SK-MEL-5 (cell line): ENCODE measurements around a stretch of chr2.

DNA sequence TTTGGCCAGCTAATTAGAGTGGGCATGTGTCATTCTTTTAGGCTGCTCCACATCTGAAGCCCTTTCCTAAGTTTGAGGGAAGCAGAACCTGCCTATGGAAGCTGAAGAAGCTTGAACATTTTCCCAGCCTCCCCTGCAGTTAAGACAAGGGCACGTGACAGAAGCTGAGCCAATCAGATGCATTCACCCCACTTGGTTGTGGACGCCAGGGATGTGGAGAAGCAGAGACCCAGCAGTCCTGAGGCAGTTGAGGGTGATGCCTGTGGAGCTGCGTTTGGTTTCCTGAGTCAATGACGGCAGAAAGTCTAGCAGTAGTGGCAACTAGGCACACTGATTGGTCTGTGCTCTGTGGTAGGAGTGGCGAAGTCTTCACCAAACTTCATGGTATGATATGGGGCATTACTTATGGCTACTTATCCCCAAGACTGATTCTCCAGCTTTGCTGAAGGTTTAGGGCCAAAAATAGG is 26.0 kb upstream of the CERS6 start:
RAMPAGE:
- cytosol, long total RNA = no peak
- long total RNA = no peak
- nucleus, long total RNA = no peak

DNA sequence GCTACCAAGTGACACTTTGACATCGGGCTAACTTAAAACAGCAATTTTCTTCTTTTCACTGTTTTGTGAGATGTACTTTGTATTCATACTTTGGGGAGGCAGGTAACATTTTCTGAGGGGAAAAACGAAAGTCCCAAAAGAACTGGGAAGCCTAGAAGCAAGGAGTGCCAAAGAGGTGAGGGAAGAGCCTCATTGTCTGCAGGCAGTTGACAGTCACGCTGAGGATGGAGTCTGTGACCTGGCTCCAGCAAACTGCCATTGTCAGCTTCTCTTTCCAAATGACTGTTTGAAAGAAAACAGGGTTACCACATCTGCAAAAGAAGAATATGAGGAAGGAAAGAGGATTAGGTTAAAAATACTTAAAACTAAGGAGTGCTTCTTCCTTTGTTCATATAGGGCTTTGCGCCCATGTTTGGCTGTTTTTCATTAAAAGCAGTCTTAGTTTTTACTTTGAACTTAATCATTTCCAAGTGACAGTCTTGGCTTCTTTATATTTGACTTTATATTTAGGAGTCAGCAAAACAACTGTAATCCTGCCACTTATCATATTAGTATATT is 34.9 kb downstream of the CERS6 start:
RAMPAGE:
- cytosol, long total RNA = no peak
- long total RNA = no peak
- nucleus, long total RNA = no peak

DNA sequence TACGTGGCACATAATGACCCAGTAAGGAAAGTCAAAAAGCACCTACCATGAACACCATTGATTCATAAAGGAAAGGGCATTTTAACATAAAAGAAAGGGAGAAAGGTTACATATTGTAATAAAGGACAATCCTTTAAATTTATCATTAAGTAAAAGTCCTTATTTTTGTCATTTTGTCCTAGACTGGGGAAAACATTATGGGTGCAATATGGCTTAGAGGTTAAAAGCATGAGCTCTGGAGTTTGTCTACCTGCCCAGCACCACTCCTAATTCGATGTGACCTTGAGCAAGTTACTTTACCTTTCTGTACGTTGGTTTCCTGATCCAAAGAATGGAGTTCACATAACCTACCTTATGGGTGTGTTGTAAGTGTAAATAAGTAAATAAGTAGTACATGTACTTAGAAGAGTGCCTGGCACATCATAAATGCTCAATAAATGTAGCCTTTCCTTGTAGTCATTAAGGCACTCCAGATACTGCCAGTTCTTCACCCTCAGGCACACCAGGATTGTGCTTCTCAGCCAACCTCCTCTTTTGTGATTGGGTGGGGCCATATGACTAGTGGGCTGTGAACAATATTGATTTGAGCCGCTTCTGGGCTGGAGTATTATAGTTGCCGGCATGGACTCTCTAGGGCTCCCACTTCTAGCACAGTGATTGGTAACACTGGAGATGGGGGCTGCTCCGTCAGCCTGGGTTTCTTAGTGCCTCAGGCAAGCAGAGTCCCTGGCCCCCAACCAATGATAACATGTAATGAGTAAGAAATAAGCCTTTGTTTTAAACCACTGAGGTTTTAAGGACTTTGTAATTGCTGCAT is 101.8 kb upstream of the NOSTRIN start:
RAMPAGE:
- cytosol, long total RNA = no peak
- long total RNA = no peak
- nucleus, long total RNA = no peak

DNA sequence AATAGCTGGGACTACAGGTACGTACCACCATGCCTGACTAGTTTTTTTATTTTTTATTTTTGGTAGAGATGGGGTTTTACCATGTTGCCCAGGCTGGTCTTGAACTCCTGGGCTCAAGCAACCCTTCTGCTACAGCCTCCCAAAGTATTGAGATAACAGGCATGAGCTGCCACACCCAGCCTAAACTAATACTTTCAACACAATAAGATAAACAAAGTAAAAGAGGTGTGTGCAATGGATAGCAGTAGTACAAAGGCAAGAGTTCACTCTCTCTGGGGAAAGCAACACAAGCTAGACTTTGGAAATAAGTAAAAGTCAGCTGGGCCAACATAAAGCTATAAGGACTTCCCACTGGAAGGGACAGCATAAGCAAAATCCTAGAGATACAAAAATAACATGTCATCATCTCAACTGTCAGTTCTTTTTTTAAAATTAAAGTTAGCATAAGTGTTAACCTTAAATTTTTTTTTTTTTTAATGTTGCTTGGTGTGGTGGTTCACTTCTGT is 5.2 kb upstream of the NOSTRIN start:
RAMPAGE:
- cytosol, long total RNA = no peak
- long total RNA = no peak
- nucleus, long total RNA = no peak

DNA sequence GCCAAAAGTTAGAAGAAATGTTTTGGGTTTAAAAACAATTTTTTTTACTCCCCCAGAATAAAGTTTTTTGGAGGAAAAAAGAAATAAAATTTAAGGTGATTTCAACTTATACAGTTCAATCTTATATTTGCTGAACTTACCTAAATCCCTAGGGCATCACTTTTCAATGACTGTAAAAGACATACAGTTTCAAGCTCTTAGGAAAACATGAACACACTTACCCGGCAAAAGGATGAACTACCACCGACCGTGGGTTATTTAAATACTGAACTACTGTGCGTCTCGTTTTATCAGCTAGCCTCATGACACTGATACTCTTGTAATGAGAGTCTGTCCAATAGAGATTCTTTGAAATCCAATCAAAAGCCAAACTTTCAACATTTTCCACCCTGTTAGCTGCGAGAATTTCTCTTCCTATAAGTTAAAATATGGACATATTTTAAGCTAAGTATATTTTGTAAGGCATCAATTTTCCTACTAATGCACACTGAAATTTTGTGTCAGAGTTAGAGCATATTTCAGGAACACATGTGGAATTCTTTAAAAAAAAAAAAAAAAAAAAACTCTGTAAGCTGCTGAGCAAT is 103.4 kb downstream of the LRP2 start:
RAMPAGE:
- cytosol, long total RNA = no peak
- long total RNA = no peak
- nucleus, long total RNA = no peak

RAMPAGE:
- cytosol, long total RNA = no peak
- long total RNA = no peak
- nucleus, long total RNA = no peak
Measured at GRCh38 chr2:169601146-169601874, 17.2 kb downstream of the PPIG start.

DNA sequence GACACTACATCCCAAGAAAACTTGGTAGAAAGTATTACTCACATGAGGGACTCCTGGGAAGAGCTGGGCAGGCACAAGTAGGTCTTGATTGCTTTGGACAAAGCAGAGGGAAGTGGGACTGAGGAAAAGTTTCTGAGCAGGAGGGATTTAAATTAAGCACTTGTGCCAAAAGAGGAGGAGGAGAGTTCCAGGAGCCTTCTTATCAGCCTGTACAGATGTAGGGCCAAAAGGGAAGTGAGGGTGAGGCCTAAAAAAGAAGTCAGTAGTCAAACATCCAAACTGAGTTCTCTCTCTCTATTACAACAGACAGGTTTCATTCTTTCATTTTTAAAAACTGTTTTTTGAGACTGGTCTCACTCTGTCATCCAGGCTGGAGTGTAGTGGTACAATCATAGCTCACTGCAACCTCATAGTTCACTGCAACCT is 29.2 kb downstream of the CFAP210 start:
RAMPAGE:
- cytosol, long total RNA = no peak
- long total RNA = no peak
- nucleus, long total RNA = no peak

DNA sequence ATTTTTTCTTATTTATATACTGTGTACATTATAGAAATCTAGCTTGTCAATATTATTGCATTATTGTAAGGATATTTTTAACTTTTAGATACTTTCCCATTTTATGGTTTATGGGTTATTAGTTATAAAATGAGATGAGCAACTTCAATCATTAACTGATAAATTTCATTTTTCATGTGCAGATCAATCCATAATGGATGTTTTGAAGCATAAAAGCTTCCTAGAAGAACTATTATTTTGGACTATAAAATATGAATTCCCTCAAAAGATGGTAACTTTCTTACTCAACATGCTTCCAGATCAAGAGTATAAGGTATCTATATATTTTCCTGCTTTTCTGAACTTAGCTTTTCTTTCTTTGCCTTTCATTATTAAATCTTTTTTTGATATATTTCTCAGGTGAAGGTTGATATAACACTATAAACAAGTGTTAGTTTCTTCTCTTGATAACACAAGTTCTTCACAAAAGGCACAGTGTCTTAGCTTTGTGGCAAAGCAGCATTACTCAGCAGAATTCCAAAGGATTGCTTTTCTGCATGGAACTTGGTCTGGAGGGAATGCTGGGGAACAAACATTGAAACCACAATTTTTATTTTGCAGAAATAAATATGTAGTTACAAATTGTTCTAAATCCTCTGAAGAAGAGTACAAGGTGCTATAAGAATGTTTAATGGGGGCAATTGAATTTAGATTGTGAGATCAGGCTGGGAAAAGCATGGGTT is 67.9 kb downstream of the UBR3 start:
RAMPAGE:
- cytosol, long total RNA = no peak
- long total RNA = no peak
- nucleus, long total RNA = no peak

RAMPAGE:
- cytosol, long total RNA = no peak
- long total RNA = no peak
- nucleus, long total RNA = no peak
Measured at GRCh38 chr2:170154763-170155632, 22.9 kb upstream of the MYO3B start.

DNA sequence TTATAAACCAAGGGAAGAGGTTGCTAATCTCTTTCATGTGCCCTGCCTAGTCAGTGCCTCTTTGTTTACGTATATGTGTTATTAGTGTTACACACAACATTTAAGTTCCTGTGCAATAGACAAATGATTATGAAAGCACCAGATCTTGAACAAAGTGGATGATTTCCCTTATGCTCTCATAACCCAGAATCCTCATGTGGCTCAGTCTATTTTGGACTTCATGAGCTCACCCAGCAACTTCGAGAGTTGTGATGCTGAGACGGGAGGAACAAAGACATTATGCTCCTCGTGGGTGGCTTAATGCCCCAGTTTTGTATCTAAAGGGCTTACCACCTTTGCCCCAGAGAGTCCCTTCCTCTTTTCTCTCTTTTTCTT is 214.3 kb upstream of the SP5 start:
RAMPAGE:
- cytosol, long total RNA = no peak
- long total RNA = no peak
- nucleus, long total RNA = no peak

RAMPAGE:
- cytosol, long total RNA = no peak
- long total RNA = no peak
- nucleus, long total RNA = no peak
Measured at GRCh38 chr2:170927910-170928719, 938 bp upstream of the GORASP2 start.

DNA sequence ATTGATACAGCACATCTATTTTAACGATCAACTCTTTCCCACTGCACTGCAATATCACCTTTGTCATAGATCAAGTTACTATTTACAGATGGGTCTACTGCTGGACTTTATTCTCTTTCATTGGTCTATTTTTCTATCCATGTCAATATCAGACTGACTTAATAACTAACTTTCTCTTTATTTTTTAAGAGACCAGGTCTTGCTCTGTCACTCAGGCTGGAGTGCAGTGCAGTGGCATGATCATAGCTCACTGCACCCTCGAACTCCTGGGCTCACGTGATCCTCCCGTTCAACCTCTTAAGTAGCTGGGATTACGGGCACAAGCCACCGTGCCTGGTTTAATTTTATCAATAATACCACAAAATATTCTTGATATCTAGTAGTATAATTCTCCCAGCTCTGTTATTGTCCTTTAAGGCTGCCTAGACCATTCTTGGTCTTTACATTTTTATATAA is 71.2 kb downstream of the TLK1 start:
RAMPAGE:
- cytosol, long total RNA = no peak
- long total RNA = no peak
- nucleus, long total RNA = no peak

DNA sequence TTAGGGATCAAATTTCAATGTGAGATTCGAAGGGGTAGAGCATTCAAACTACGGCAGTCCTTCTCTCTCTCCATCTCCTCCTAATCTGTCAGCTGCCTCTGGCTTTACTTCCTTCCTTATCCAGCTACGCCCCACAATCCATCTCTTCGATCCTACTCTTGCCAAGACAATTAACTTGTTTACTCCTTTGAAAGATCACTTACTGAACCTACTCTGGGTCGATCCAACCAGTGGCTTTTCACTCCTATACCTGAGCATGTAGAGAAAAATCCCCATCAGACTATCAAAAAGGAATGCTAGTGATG is 21.1 kb upstream of the TLK1 start:
RAMPAGE:
- cytosol, long total RNA = no peak
- long total RNA = no peak
- nucleus, long total RNA = no peak

GRCh38 chr2:171354578-171354954 is 79.2 kb downstream of the METTL8 start:
RAMPAGE:
- cytosol, long total RNA = no peak
- long total RNA = no peak
- nucleus, long total RNA = no peak

DNA sequence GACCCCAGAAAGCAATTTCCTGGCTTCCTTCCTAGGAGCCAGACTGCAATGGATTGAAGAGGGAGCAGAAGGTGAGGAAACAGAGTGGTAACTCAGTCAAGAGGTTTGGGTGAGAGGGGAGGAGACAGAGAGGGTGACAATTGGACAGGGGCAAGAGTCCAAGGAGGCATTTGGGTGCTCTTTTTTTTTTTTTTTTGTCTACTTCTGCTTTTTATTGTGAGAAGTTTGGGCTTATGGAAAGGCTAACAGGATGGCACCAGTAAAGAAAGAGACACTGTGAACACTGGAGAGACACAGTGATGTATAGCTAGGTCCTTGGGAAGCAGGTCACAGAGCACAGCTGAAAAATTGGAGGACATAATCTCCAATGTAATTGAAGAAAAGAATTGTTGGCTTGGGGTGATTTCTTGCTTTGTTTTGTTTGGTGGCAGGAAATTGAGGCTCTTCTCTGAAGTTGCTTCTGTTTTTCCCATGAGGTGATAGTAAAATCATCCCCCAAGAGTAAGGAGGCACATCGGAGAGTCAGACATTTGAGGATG is 25.1 kb downstream of the CYBRD1 start:
RAMPAGE:
- cytosol, long total RNA = no peak
- long total RNA = no peak
- nucleus, long total RNA = no peak

DNA sequence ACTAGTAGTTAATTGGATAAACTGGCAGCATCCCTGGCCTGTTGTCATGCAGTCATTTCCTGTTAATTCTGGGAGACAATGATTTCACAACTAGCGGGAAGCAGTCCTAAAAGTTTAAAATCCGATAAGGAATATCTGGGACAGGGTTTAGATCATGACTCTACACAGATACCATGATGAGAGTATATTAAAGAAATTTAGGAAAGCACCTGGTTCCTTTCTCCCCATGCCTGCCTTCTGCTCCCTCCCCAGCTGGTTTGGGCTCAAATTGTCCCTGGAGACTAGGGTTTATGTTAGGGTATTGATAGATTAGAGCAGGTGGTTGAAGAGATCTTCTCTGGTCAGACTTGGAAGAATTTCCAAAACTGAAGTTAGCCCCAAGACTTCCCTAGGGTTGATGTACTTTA is 32.9 kb downstream of the CYBRD1 start:
RAMPAGE:
- cytosol, long total RNA = no peak
- long total RNA = no peak
- nucleus, long total RNA = no peak

DNA sequence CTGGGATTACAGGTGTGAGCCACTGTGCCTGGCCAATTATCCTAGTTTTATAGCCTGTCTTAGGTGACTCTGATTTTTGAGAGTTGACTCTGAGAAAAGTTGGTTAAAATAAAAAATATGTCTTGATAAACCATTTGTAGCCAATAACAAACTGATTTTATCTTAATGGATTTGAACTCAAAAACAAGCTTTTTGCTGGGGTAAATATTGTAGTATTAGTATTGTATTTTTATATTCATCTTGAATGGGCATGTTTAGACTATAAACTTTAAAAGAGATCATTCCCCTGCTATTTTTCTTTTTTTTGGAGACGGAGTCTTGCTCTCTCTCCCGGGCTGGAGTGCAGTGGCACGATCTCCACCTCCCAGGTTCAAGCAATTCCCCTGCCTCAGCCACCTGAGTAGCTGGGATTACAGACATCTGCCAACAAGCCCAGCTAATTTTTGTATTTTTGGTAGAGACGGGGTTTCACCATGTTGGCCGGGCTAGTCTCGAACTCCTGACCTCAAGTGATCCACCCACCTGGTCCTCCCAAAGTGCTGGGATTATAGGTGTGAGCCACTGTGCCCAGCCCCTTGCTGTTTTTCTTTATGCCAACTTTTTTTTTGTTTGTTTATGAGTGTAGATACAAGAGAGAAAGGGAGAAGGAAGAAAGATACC is 13.8 kb downstream of the DYNC1I2 start:
RAMPAGE:
- cytosol, long total RNA = no peak
- long total RNA = no peak
- nucleus, long total RNA = no peak

GRCh38 chr2:171837840-171838184 is 56.2 kb downstream of the SLC25A12 start:
RAMPAGE:
- cytosol, long total RNA = no peak
- long total RNA = no peak
- nucleus, long total RNA = no peak

DNA sequence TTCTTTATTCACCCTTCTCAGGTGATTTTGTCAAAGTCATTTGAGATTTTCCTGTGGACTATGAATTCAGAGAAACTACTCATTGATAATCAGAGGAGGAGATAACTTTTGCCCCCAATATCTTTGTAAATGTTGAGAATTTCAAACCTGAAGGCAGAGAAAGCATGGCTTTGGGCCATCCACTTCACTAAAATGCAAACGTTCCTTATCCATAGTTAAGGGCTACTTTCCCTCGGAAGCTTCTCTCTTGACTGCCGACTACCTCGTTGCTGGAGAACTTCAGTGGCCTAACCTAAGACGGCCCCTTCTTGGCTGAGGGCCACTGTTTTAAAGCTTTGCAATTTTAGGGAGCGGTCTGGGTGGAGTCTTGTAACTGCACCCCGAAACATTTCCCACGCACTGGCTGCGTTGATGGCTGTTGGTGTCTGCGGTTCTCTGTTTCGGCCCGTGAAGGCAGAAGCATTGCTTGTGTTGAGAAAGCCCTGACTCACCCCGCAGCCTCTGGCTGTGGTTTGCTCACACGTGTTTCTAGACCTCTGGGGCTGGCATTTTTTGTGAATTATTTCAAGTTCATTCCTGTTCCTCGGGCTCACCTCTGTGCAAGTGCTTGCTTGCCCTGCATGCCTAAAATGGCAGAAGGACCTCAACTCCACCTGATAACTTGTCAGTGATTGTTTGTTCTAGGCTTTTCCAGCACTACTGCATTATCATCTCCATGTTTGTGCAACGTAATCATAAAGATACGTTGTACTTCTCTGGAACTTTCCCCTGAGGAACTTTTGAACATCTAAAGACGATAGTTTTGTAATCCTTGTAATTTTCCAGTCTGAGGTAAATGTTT is 94.1 kb upstream of the DLX2 start:
RAMPAGE:
- cytosol, long total RNA = no peak
- long total RNA = no peak
- nucleus, long total RNA = no peak

GRCh38 chr2:172427079-172427253 is 420 bp upstream of the ITGA6 start:
RAMPAGE:
- cytosol, long total RNA = no peak
- long total RNA = no peak
- nucleus, long total RNA = no peak